ENCODE data around the genes HSCB, ZNRF3, RHBDD3 and GAS2L1.

DNA sequence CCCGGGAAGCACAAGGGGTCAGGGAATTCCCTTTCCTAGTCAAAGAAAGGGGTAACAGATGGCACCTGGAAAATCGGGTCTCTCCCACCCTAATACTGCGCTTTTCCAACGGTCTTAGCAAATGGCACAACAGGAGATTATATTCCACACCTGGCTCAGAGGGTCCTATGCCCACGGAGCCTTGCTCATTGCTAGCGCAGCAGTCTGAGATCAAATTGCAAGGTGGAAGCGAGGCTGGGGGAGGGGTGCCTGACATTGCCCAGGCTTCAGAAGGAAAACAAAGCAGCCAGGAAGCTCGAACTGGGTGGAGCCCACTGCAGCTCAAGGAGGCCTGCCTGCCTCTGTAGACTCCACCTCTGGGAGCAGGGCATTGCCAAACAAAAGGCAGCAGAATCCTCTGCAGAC, 272.4 kb upstream of the PITPNB start:
- PRO-cap, 3 experiments: no peak in any of the 3 experiments
- RAMPAGE, long total RNA: no peak
- RRBS, 2 experiments: no CpG with 5 or more reads among the region's 8 CpGs

DNA sequence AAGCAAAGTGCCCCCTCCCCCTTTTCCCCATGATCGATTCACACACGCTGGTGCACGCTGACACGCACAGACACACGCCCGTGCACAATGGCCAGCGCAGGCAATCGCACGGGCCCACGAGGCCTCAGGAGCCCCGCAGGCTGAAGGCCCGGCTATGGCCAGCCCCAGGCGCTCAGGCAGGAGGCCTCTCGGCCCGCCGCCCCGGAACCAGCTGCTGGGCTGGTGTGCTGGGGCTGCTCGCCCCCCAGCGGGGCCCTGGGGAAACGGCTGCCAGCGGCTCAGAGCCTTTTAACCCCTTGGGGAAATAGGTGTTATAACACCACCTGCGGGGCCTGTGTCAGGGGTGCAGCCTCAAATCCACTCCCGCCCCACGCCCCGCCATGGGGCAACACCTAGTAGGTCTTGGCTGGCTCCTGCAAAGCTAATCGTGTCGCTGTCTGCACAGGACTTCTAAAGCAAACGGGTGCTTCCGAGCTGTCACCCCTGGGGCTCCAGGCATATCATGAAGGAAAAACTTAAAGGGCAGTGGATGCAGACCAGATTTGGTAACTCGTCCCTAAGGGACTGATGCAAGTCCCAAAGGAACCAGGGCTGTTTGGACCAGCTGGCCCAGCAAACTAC, 237.4 kb downstream of the TTC28 start:
- PRO-cap, 3 experiments: peak in 1 of 3 experiments; most common plus-strand start position 424 of the sequence (in 1); most common minus-strand start position 156 of the sequence (in 1)
- RAMPAGE, long total RNA: no peak
- RRBS, 2 experiments: 3% methylated on average over 6 of the region's 30 CpGs

DNA sequence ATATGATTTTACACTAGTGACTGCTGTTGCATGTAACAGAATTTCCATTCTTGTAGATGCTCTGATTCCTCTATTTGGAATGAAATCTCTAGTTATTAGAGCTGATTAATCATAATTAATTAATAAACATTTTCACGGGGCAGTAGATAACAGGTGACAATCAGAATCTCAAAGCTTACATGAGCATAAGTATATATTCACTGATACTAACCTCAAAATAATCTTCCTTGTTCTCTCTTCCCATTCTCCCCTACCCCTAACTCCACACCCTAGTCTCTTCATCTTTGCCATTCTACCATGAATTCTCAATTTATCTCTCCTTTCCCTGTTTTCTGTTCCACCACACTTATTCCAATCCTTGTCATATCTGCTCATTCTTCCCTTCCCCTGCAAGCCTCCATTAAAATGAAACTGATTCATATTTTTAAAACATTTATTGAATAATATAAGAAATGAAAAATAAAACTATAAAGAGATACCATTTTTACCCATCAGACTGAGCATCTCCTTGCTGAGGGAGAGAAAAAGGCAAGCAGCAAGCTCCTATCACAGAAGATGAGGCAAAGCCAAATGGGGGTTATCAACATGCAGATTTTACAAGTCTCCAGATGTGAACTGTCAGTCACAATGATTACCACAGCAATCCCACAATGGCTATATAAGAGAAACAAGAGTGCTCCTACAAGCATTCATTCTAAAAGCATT, 200.0 kb downstream of the TTC28 start:
- PRO-cap, 3 experiments: no peak in any of the 3 experiments
- RAMPAGE, long total RNA: no peak
- RRBS, 2 experiments: no CpG with 5 or more reads among the region's 1 CpG

DNA sequence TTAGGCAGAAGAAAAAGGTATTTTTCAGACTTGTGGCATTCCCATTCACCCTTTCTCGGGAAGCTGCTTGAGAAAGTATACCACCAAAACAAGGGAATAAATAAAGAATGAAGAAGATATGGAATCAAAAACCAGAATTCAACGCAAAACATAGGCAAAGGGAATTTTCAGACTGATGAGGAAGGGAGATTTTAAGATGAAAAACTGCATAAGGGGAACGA, 112.1 kb downstream of the TTC28 start:
- PRO-cap, 3 experiments: no peak in any of the 3 experiments
- RAMPAGE, long total RNA: no peak
- RRBS, 2 experiments: no CpG with 5 or more reads among the region's 3 CpGs

- PRO-cap, 3 experiments: no peak in any of the 3 experiments
- RAMPAGE, long total RNA: no peak
- RRBS, 2 experiments: no CpG with 5 or more reads among the region's 1 CpG
Observed at GRCh38 chr22:28576887-28577366, 102.7 kb downstream of the TTC28 start.

GRCh38 chr22:28741891-28743020, at the start of gene HSCB:
Gene HSCB, plus strand, starts transcription at chr22:28742039.
- PRO-cap, 3 experiments: peak in 3 of 3 experiments; most common plus-strand start chr22:28742054 (in 2); most common minus-strand start chr22:28742410 (in 3)
- RAMPAGE, long total RNA: start-site peak on the plus strand at chr22:28742039-28742068, 78 and 27 reads in 2 replicates
- RRBS, 2 experiments: 1% methylated on average over 24 of the region's 60 CpGs

GRCh38 chr22:28750336-28750724, 8.5 kb downstream of the HSCB start:
- PRO-cap, 3 experiments: peak in 1 of 3 experiments; most common minus-strand start chr22:28750514 (in 1)
- RAMPAGE, long total RNA: no peak
- RRBS, 2 experiments: no CpG with 5 or more reads among the region's 5 CpGs

- PRO-cap, 3 experiments: no peak in any of the 3 experiments
- RAMPAGE, long total RNA: no peak
- RRBS, 2 experiments: no CpG with 5 or more reads among the region's 1 CpG
Observed at GRCh38 chr22:28808627-28809125, 36.2 kb downstream of the CCDC117 start.

DNA sequence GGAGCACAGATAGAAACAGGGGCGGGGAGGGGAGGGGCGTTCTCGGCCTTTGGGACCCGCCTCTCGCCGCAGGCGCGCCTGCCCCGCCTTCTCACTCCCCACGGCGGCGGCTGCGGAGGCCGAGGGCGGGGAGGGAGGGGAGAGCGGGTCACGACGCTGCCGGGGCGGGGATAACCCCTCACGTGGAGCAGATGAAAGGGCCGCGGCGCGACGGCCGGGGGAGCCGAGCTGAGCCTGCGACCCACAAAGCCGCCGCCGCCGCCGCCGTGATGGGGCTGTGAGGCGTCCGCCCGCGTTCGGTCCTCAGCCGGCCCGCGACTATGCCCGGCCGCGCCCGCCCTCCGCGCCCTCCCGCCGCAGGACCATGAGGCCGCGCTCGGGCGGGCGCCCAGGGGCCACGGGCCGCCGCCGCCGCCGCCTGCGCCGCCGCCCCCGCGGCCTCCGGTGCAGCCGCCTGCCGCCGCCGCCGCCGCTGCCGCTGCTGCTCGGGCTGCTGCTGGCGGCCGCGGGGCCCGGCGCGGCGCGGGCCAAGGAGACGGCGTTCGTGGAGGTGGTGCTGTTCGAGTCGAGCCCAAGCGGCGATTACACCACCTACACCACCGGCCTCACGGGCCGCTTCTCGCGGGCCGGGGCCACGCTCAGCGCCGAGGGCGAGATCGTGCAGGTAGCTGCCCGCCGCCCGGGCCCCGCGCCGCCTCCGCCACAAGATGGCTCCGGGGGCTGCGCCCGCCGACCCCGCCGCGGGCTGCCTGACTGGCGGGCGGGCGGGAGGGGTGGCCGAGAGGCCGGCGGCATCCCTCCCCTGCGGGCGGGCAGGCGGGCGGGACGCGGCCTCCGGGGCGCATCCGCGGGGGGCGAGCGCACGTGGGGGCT, at the start of gene ZNRF3:
Gene ZNRF3, plus strand, starts transcription at position 170 of the 873 bp plus-strand sequence.
- PRO-cap, 3 experiments: peak in 3 of 3 experiments; most common plus-strand start position 81 of the sequence (in 1); most common minus-strand start position 584 of the sequence (in 1)
- RAMPAGE, long total RNA: no peak
- RRBS, 2 experiments: 1 to 2% methylated on average over 77 to 85 of the region's 135 CpGs

DNA sequence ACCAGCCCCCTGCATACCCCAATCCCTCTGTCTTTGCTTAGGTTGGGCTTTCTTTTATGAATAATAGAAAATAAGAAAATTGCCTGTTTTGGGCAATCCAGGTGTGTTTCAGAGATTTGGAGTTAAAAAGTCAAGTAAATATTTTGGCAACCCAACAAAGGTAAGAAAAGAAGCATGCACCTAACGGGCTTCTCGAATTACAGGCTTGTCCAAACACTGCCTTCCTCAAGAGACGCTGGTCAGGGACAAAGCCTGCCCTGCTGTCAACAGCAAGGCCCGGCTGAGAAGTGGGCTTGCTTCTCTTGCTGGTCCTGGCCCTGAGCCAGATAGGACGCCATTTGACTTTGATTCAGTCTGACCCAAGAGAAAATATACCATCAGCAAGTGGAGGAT, 57.8 kb downstream of the C22orf31 start:
- PRO-cap, 3 experiments: no peak in any of the 3 experiments
- RAMPAGE, long total RNA: no peak
- RRBS, 2 experiments: no CpG with 5 or more reads among the region's 5 CpGs

DNA sequence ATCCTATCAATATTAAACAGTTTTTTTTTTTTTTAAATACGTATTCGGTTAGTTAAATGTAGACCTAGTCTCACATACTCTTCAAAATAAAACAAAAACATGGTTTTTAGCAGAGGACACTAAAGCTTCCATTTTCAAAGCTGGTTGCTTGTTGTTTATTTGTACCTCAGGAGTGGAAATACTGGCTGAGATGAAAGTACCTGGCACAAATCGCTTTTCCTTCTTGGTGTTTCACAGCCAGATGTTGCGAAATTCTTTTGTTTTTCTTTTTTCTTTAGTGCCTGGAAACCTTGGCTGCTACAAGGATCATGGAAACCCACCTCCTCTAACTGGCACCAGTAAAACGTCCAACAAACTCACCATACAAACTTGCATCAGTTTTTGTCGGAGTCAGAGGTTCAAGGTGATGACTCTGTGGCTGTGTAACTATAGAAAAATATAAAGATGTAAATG, 48.3 kb downstream of the KREMEN1 start:
- PRO-cap, 3 experiments: no peak in any of the 3 experiments
- RAMPAGE, long total RNA: no peak
- RRBS, 2 experiments: no CpG with 5 or more reads among the region's 6 CpGs

DNA sequence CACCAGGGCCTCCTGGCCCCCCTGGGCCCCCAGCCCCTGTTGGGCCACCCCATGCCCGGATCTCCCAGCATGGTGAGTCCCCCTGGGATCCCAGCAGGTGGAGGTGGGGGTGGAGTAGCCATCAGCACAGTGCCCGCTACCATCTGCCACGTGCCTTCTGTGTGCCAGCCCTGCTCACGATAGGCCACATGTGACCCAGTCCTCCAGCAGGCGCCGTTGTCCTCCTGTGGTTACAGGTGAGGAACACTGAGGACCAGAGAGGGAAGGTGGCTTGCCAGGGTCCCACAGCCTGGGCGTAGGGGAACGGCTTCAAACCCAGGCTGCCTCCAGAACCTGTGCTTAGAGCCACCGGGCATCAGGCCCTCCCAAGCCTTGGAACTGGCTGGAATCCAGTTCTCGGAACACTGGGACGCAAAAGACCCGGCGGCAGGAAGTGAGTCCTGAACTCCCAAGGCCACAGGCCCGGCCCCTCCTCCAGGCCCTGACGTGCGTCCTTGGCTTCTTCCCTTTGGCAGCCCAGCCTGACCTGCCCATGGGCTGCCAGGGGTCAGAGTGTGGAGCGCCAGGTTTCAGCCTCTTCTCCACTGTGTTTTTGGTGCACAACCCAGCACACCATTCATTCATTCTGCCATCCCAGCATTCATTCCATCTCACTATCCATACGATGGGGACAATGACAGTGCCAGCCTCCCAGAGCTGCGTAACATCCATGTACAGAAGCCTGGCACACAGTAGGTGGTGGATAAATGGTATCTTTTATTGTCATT, 26.8 kb downstream of the EMID1 start:
- PRO-cap, 3 experiments: no peak in any of the 3 experiments
- RAMPAGE, long total RNA: no peak
- RRBS, 2 experiments: 15 to 16% methylated on average over 4 to 5 of the region's 19 CpGs

DNA sequence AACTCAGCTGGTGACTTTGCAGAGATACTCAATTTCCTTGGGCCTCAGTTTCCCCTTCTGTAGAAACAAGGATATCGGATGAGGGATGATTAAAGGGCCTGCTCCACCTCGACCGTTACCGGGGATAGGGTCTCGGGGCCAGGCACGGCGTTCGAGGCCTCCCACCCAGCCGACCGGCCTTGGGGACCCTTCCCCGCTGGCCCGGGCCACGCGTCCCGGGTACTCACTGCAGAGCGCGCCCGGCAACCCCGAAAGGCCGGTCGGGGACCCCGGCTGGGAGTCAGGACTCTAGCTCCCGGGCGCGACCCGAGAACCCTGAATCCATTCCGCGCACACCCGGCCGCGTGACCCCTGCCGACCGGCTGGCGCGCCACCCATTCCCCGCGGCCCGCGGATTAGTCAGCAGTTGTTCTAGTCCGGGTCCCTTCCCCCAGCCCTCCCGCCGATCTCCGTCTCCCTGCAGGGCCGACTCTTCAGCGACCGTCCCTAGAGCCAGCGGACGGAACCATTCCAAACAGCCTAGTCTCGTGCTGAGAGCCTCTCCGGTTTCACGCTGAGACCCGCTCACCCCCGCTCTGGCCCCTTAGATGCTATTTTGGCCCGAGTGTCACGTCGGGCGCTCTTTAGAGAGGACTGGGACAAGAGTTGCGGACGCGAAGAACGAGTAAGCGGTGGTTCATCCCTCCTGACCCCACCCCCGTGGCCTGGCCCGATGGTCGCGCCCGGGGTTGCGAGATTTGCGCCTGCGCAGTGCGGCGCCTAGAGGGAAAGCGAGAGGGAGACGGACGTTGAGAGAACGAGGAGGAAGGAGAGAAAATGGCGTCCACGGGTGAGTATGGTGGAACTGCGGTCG, at the start of gene RHBDD3:
Gene RHBDD3, minus strand, starts transcription at position 461 of the 853 bp plus-strand sequence.
- PRO-cap, 3 experiments: peak in 3 of 3 experiments; most common plus-strand start position 762 of the sequence (in 2); most common minus-strand start position 397 of the sequence (in 2)
- RAMPAGE, long total RNA: start-site peak on the minus strand centred at position 431 of the sequence, 61 bp wide, 18 and 28 reads in 2 replicates; start-site peak on the plus strand centred at position 779 of the sequence, 62 bp wide, 3,657 and 1,737 reads in 2 replicates
- RRBS, 2 experiments: 1 to 2% methylated on average over 35 to 36 of the region's 80 CpGs

- PRO-cap, 3 experiments: no peak in any of the 3 experiments
- RAMPAGE, long total RNA: no peak
- RRBS, 2 experiments: no CpG with 5 or more reads among the region's 6 CpGs
Observed at GRCh38 chr22:29288885-29289910, 17.3 kb upstream of the GAS2L1 start.

GRCh38 chr22:29306050-29307190, at the start of gene GAS2L1:
Gene GAS2L1, plus strand, starts transcription at chr22:29306650.
- PRO-cap, 3 experiments: peak in 3 of 3 experiments; most common plus-strand start chr22:29307023 (in 3); most common minus-strand start chr22:29306910 (in 1)
- RAMPAGE, long total RNA: no peak
- RRBS, 2 experiments: 2% methylated on average over 52 to 59 of the region's 87 CpGs

DNA sequence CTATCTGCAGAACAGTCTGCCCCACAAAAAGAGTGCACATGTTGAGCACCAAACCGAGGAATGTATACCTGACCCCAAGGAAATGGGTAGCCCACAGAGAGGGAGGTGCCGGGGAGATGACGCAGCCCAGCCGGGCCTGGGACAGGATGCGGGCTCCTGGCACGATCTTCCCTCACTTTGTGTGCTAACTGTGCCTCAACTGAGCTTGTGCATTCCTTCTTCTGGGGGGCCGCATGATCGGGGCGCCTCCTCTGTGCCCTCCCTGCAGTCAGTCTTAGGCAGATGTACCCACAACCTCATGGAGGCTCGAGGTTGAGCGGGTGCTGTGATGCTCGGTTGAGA, 2.3 kb downstream of the GAS2L1 start:
- PRO-cap, 3 experiments: no peak in any of the 3 experiments
- RAMPAGE, long total RNA: no peak
- RRBS, 2 experiments: no CpG with 5 or more reads among the region's 12 CpGs

DNA sequence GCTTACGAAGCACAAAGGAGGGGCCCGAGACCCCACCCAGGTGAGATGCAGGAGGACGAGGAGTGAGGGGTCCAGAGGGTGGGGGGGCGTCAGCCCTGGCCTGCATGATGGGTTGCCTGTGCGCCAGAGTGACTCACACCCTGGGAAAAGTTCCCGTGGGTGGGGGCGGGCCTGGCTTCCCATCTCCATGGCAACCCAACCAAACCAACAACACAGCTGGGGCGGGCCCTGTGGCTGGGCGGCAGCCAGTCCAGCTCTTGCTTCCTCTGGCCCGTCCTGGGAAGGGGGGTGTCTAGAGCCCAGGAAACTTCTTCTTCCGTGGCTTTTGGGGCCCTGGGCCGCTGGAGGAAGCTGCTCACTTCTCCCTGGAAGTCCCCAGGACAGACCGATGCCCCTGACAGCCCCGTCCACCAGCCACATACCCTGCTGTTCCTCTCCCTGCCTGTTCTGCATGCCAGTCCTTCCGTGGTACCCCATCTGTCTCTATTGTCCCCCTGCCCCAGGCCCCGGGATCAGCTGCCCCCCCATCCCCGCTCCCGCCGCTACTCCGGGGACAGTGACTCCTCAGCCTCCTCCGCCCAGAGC, 4.4 kb downstream of the RASL10A start:
- PRO-cap, 3 experiments: peak in 1 of 3 experiments; most common plus-strand start position 328 of the sequence (in 1)
- RAMPAGE, long total RNA: no peak
- RRBS, 2 experiments: 18 to 32% methylated on average over 6 of the region's 21 CpGs

- PRO-cap, 3 experiments: no peak in any of the 3 experiments
- RAMPAGE, long total RNA: no peak
- RRBS, 2 experiments: no CpG with 5 or more reads among the region's 20 CpGs
Observed at GRCh38 chr22:29313995-29314557, 1.4 kb downstream of the RASL10A start.

- PRO-cap, 3 experiments: no peak in any of the 3 experiments
- RAMPAGE, long total RNA: no peak
- RRBS, 2 experiments: no CpG with 5 or more reads among the region's 5 CpGs
Observed at GRCh38 chr22:29385579-29386234, 2.7 kb downstream of the AP1B1 start.

- PRO-cap, 3 experiments: no peak in any of the 3 experiments
- RAMPAGE, long total RNA: no peak
- RRBS, 2 experiments: no CpG with 5 or more reads among the region's 3 CpGs
Observed at GRCh38 chr22:29648317-29648769, 44.9 kb downstream of the NF2 start.

Measured in skeletal muscle tissue (tissue), 7 donors.